Hepatocyte (in vitro differentiated cells and primary cell): ENCODE measurements around a stretch of chr15.

- RAMPAGE, long total RNA, result no peak
- RRBS, result 100% methylated on average over 2 of the region's 16 CpGs
Observed at GRCh38 chr15:57312331-57313184, 63.7 kb upstream of the CGNL1 start.

DNA sequence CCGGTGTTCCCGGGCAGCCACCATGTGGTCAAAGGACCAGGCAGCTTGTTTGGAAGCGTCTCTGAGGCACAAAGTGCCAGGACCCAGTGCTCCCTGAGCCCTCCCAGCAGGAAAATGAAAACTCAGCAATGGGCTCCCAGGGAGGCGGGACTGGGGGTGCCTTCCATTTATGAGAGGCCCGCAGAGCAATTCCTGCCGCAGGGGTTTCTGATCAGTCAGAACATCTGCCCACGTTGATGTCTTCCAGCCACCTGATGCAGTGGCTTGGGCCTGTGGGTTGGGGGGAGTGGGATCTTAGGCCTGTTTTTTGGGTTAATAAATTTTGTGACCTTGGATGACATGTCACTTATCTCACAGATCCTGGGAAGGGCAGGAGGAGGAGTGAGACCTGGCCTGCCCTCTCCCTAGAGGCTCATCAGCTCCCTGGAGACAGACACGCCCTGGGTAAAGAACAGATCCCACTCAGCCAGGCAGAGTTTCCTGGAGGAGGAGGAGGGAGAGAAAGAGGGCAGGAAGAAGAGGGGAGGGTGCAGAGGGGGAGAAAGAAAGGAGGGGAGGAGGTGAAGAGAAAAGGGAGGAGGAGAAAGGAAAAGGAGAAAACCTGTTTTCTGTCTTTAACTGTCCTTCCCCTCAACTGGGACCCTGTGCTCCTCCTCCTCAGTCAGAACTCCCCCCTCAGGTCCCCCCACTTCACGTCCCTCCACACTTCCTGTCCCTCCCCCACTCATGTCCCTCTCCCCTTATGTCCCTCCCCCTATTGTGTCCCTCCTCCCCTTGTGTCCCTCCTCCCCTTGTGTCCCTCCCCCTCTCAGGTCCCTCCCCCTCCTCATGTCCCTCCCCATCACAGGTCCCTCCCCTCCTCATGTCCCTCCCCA lies 52.6 kb upstream of the CGNL1 start:
- RAMPAGE, long total RNA, result no peak
- RRBS, result no CpG with 5 or more reads among the region's 9 CpGs

- RAMPAGE, long total RNA, result no peak
- RRBS, result no CpG with 5 or more reads among the region's 13 CpGs
Observed at GRCh38 chr15:57432012-57432693, 55.8 kb downstream of the CGNL1 start.

DNA sequence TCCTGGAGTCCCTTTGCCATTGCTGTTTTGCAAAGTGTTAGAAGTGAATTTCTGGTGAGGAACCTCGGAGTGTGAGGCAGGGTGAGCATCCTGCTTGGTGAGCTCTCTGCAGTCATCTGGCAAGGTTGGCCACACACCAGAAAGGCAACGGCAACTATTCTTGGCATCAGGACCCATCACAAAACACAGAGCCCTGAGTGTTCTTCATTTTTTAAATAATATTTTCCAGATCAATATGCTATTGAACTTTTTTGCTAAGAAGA lies 60.7 kb downstream of the CGNL1 start:
- RAMPAGE, long total RNA, result no peak
- RRBS, result no CpG with 5 or more reads among the region's 2 CpGs

DNA sequence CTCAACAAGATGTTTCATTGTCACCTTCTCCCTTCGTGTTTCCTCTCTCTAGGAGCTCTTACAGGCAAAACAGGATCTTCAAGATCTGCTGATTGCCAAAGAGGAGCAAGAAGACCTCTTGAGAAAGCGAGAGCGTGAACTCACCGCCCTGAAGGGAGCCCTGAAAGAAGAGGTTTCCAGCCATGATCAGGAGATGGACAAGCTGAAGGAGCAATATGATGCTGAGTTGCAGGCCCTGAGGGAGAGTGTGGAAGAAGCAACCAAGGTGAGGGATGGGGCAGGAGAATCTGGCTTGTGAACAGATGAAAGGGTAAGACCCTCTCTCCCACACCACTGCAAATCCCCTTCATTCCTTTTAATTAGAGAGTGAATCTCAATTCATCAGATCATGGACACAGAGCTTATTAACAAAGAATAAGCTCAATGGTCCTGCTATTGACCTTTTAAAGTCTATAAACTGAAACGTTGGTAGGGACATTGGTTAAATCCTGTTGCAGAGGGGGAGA lies 85.4 kb downstream of the CGNL1 start:
- RAMPAGE, long total RNA, result no peak
- RRBS, result no CpG with 5 or more reads among the region's 5 CpGs

- RAMPAGE, long total RNA, result no peak
- RRBS, result no CpG with 5 or more reads among the region's 10 CpGs
Observed at GRCh38 chr15:57496759-57497579, 94.7 kb upstream of the MYZAP start.

DNA sequence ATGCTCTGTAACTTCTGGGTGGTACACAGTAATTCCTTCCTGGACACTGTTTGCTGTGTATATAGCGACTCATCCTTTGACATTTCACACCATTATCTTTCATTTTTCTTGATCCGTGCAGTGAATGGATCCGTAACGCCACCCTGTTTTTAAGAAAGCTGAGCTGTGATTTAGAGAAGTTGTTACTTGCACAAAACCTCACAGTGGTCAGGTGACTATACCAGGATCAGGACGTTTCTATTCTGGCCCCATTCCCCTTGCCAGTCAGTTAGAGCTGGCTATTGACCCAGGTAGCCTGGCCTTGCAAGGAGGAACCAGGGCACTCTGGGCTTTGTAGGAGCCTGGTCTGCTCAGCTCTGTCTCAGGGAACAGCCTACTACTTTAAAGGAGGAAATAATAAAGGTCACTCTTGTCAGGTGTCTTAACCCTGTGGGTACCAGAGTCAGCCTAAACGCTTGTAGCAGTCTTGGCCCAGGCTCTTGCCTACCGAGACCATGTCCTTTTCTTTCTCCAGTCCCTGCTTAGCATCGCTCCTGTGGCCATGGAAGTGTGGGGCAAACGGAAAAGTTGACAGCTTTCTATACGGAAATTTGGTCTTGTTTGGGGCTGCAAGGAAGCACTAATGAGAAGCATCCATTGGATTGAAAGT lies 86.4 kb upstream of the MYZAP start:
- RAMPAGE, long total RNA, result no peak
- RRBS, result no CpG with 5 or more reads among the region's 10 CpGs

GRCh38 chr15:57522142-57522735 lies 69.5 kb upstream of the MYZAP start:
- RAMPAGE, long total RNA, result no peak
- RRBS, result no CpG with 5 or more reads among the region's 11 CpGs

DNA sequence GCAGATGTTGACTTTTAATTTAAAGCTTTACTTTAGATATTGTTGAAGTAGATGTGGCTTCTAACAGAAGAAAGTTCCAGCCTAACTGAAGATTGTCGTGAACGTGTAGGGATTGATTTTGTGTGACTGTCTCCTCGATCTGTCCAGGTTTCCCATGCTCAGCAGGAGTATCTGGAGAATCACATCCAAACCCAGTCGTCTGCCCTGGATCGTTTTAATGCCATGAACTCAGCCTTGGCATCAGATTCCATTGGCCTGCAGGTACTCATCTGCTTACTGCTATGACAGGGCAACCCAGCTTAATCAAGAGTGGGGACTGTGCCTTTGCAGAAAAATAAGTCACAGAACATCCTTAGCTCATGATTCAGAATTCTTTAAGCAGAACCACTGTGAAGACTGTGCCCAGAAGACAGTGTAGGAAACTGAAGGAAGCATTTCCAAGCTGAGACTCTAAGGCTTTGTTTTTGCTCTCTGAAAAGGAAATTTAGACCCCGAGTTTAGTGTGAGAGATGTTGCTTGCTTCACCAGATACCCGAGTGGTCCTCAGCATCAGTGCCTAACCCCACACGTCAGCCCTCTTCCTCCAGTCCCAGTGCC lies 34.0 kb downstream of the MYZAP start:
- RAMPAGE, long total RNA, result no peak
- RRBS, result no CpG with 5 or more reads among the region's 8 CpGs

DNA sequence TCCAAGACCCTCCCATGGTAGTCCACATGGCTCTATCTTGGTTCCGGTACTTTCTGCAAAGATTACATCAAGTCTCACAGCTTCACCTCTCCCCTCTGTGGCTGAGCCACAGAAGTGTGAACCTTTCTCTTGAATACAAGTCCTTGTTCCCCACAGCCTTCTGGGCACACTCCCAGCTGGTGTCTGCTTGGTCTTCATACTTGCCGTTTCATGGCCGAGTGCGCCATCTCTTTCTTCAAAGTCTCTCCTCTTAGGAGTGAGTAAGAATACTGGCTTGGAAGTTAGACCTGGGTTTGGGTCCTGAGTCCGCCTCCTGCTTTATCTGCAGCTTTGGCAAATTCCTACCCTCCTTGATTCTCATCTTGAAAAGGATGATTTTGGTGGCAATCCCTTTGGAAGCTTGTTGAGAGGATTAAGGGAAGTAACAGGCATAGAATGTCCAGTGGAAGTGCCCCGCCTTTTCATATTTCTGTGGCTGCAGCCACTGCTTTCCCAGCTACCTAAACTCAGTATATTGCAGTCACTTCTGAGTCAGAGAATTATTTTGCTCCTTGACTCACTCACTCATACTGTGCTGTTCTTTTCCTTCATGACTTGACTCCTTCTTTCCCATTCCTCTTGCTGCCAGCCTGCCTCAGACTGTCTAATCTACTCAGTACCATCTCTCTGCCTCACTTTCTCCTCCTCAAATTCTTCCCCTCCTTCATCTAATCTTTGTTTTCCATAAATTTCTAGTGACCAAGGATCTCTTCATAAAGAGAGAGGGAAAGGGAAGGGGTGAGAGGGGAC lies 26.6 kb upstream of the POLR2M start:
- RAMPAGE, long total RNA, result no peak
- RRBS, result no CpG with 5 or more reads among the region's 6 CpGs

- RAMPAGE, long total RNA, result no peak
- RRBS, result no CpG with 5 or more reads among the region's 5 CpGs
Observed at GRCh38 chr15:58061808-58062526, 3.5 kb downstream of the ALDH1A2 start.

- RAMPAGE, long total RNA, result no peak
- RRBS, result 13% methylated on average over 20 of the region's 49 CpGs
Observed at GRCh38 chr15:58064530-58065388, 752 bp downstream of the ALDH1A2 start.

DNA sequence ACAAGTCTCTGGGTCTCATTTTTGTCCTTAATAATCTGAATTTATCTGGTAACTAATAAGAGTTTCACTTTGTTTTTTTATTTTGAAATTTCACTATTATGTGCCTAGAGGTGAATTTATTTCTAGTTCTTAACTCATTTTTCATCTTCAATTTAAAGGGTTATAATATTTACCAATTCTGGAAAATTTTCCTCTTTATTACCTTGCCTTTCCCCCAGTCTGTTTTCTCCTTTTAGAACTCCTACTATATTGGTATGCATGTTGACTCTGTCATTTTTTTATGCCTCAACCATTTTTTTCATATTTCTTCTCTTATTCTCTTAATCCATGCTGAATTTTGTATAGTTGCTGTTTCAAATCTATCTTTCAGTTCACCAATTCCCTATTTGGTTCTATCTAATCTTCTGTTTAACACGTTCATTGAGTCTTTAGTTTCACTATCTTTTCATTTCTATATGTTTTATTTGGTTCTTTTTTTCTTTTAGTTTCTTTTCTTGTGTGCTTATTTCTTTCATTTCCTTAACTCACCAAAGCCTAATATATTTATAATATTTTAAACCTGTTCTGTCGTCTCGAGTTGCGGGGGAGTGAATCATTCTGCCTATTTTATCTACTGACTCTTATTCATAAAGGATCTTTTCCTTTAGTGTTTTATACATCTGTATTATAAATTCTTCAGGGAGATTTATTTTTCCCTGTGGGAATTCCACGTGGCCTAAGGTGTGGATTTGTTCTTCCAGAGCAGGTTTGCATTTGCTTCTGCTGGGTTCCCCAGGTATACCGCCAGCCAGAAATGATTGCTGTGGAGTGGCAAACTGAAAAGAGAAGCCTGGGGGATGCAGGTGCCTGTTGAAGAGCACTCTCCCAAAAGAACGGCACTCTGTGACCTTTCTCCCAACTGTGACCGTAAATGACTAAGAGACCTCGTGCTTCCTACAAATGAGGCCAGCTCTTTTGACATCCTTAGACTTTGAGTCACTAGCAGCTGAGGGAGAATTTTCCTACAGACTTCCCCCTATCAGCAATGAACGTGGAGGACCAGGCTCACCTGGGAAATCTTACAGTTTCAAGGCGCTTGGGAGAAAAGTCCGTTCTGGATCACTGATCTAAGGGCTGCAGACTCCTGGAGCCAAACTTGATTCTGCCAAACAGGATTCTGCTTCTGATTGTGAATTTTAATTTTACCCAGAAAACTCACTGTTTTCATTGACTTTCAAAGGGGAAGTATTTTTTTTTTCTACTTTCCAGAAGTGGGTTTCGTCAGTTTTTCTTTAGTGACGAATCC lies 8.2 kb downstream of the AQP9 start:
- RAMPAGE, long total RNA, result no peak
- RRBS, result no CpG with 5 or more reads among the region's 14 CpGs

DNA sequence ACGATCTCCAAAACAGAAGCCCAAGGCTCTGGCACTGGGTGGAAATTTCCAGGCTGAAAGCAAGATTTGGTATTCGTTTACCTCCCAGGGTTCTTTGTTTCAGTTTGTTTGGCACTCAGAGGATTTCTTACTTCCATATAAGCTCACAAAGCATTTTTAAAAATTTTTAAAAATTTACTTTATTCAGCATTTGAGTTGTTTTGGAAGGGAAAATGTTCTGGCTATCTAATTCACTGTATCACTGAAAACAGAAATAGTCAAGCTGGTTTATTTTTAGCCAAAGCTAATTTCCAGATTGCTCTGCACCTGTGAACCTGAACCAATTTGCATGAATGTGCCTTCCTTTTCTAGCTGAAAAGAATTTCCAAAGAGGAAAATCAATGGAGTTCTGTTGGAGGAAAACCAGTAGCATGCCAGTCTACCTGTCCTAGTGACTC lies 134.2 kb upstream of the LIPC start:
- RAMPAGE, long total RNA, result no peak
- RRBS, result no CpG with 5 or more reads among the region's 2 CpGs

GRCh38 chr15:58310043-58310273 lies 121.8 kb upstream of the LIPC start:
- RAMPAGE, long total RNA, result no peak
- RRBS, result no CpG with 5 or more reads among the region's 4 CpGs

DNA sequence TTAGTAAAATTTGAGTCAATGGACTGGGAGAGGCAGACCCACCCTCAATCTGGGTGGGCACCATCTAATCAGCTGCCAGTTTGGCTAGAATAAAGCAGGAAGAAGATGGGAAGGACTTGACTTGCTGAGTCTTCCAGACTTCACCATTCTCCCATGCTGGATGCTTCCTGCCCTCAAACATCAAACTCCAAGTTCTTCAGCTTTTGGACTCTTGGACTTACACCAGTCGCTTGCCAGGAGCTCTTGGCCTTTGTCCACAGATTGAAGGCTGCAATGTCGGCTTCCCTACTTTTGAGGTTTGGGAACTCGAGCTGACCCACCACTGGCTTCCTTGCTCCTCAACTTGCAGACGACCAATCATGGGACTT lies 8.6 kb upstream of the LIPC start:
- RAMPAGE, long total RNA, result no peak
- RRBS, result no CpG with 5 or more reads among the region's 4 CpGs

DNA sequence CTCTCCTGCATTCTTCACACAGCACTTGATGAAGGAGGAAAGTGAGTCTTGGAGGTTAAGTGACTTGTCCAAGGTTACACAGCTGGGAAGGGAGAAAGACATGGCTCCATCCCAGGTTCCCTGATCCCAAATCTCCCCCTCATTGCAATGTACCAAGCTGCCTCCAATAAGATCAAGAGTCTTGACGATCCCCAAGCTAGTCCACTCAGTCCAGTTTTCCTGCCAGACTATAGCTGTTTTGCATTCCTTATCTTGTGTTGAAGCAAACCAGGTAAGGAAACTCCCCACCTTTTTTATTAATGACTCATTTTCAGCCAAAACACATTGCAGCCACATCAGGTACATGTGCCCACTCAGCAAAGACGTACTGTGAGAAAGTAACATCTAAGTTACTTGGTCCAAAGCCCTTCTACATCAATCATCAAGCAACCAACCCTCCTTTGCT lies 41.9 kb downstream of the LIPC start:
- RAMPAGE, long total RNA, result no peak
- RRBS, result no CpG with 5 or more reads among the region's 2 CpGs

- RAMPAGE, long total RNA, result no peak
- RRBS, result no CpG with 5 or more reads among the region's 5 CpGs
Observed at GRCh38 chr15:58546541-58547090, 114.8 kb downstream of the LIPC start.

GRCh38 chr15:58602084-58602820 lies 147.3 kb downstream of the ADAM10 start:
- RAMPAGE, long total RNA, result no peak
- RRBS, result no CpG with 5 or more reads among the region's 2 CpGs

DNA sequence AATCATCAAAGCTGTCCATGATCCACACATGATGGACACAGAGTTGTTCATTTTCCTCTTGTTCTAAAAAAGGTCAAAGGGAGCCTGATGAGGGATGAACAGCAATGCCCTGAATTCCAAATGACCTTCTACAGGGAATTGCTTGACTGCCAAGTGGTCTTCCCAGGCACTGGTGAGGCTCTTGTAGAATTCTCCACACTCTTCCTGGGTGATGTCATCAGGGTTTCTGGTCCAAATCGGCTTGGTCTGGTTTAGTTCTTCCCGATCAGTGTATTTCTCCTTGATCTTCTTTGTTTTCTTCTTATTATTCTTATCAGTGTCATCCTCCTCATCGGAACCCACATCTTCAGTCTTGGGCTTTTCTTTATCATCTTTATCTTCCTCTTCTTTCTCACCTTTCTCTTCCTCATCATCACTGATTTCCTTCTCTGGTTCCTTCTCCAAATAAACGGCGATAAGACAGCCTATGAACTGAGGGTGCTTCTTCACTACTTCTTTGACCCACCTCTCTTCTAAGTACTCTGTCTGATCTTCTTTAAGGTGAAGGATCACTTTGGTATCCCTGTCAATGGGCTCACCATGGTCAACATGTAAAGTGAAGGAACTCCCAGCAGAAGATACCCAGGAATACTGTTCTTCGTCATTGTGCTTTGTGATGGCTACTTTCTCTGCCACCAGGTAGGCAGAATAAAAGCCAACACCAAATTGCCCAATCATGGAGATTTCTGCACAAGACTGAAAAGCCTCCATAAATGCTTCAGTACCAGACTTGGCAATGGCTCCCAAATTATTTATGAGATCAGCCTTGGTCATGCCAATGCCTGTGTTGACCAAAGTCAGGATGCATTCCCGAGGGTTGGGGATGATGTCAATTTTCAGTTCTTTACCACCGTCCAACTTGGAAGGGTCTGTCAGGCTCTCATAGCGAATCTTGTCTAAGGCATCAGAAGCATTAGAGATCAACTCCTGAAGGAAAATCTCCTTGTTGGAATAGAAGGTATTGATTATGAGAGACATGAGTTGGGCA lies 57.1 kb downstream of the ADAM10 start:
- RAMPAGE, long total RNA, result no peak
- RRBS, result no CpG with 5 or more reads among the region's 9 CpGs